Helper T cell (primary cell): ENCODE results near the genes SLC25A52, MEP1B, NOL4, ZNF24 and INO80C.

- PRO-cap, 2 experiments, result no peak in any of the 2 experiments
Observed at GRCh38 chr18:31760703-31761084, at the start of gene SLC25A52. Gene SLC25A52 (minus strand): TSS chr18:31760880.

DNA sequence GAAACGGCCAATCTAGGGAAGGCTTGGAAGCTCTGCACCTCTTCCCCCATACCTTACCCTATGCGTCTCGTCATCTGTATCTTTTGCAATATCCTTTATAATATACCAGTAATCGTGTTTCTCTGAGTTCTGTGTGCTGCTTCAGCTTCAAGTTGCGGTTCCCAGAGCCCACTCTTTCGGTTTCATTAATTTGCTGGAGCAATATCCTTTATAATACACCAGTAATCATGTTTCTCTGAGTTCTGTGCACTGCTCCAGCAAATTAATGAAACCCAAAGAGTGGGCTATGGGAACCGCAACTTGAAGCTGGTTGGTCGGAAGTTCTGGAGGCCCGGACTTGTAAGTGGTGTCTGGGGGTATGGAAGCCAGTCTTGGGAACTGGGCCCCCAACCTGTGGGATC is 4.6 kb upstream of the RNF138 start:
- PRO-cap, 2 experiments, result no peak in any of the 2 experiments

DNA sequence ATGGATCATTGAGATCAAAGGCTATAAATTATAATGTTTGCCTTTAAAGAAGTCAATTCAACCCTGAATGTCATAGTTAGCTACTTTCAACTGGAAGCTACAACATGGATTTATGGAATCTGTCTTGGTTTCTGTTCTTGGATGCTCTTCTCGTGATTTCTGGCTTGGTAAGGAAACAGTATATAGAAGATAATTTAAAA is at the start of gene MEP1B:
TSS of gene MEP1B (plus strand) at position 73 of the 200 bp plus-strand sequence.
- PRO-cap, 2 experiments, result no peak in any of the 2 experiments

- PRO-cap, 2 experiments, result no peak in any of the 2 experiments
Observed at GRCh38 chr18:33819771-33820286, 241.8 kb downstream of the ASXL3 start.

- PRO-cap, 2 experiments, result no peak in any of the 2 experiments
Observed at GRCh38 chr18:34224074-34225166, at the start of gene NOL4. Gene NOL4 (minus strand): TSS chr18:34224913.

DNA sequence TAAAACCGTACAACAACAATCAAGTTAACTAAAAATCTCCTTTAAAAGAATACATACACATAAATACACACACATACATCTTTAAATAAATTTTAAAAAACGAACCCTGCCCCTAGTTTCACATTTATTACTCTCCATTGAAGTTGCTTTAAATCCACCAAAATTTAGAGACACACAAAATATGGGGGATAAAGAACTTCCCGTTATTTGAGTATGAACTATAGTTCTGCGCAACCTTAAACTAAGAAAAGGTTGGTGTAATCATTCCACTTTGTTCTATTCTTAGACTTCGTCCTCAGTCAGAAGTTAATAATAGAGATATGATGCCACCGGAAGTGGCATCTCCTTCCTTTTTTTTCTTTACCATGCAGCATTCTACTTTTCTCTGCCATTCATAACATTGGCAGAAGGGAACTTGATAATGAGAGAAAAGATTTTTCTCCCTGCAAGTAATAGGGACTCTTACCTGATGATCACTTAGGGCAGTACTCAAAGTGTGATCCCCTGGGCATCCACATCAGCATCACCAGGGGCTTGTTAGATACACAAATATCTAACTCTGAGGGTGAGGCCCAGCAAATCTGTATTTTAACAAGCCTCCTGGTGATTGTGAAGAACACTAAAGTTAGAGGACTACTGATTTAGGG is 147.8 kb upstream of the DTNA start:
- PRO-cap, 2 experiments, result no peak in any of the 2 experiments

GRCh38 chr18:34711063-34711364 is 916 bp downstream of the DTNA start:
- PRO-cap, 2 experiments, result no peak in any of the 2 experiments

DNA sequence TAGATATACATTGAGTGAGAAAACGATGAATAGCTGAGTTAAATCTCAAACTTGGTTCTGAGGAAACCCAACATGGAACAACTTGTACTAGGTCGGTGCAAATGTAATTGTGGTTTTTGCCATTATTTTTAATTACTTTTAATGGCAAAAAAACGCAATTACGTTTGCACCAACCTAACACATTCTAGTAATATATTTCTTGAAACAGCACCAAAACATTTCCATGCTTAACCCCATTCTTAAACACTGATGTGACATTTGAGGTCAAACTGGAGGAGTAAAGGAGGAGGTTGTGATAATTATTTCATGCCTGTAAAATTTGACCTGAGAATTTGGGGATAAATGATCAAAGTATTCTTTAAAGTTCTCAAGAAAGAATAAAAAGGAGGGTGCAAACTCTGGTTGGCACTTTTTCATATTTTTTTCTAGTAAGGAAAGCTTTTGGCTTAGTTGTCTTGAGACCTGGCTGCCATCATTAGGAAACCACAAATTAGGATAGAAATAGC is 143.0 kb downstream of the DTNA start:
- PRO-cap, 2 experiments, result no peak in any of the 2 experiments

DNA sequence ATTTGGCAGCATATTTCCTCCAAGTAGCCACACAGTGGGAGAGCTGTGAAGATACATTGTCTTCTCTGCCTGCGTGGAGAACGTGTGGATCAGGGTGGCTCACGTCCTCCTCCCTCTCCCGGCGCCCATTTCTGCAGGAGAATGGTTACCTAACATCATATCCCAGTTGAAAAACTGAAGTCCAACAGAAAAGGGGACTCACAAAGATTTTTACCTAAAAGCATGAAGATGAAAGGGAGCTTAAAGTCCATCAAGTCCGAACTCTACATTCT is 98.0 kb upstream of the MAPRE2 start:
- PRO-cap, 2 experiments, result no peak in any of the 2 experiments

- PRO-cap, 2 experiments, result no peak in any of the 2 experiments
Observed at GRCh38 chr18:35083223-35083813, 42.1 kb downstream of the MAPRE2 start.

- PRO-cap, 2 experiments, result no peak in any of the 2 experiments
Observed at GRCh38 chr18:35110688-35111301, 69.6 kb downstream of the MAPRE2 start.

DNA sequence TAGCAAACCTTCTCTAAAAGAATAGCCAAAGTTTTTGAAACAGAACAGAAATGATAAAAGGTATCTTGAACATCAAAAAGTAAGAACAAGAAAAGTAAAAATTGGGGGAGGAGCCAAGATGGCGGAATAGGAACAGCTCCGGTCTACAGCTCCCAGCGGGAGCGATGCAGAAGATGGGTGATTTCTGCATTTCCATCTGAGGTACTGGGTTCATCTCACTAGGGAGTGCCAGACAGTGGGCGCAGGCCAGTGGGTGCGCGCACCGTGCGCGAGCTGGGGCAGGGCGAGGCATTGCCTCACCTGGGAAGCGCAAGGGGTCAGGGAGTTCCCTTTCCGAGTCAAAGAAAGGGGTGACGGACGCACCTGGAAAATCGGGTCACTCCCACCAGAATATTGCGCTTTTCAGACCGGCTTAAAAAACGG is 35.1 kb upstream of the ZNF397 start:
- PRO-cap, 2 experiments, result no peak in any of the 2 experiments

GRCh38 chr18:35242503-35242935 is 1.7 kb downstream of the ZNF397 start:
- PRO-cap, 2 experiments, result no peak in any of the 2 experiments

GRCh38 chr18:35267692-35268235 is 22.3 kb downstream of the ZSCAN30 start:
- PRO-cap, 2 experiments, result no peak in any of the 2 experiments

GRCh38 chr18:35344262-35344910 is at the start of gene ZNF24:
Gene ZNF24 (minus strand): TSS chr18:35344420.
- PRO-cap, 2 experiments, result peak in 2 of 2 experiments; most common plus-strand start chr18:35344564 (in 1); most common minus-strand start chr18:35344419 (in 2)

DNA sequence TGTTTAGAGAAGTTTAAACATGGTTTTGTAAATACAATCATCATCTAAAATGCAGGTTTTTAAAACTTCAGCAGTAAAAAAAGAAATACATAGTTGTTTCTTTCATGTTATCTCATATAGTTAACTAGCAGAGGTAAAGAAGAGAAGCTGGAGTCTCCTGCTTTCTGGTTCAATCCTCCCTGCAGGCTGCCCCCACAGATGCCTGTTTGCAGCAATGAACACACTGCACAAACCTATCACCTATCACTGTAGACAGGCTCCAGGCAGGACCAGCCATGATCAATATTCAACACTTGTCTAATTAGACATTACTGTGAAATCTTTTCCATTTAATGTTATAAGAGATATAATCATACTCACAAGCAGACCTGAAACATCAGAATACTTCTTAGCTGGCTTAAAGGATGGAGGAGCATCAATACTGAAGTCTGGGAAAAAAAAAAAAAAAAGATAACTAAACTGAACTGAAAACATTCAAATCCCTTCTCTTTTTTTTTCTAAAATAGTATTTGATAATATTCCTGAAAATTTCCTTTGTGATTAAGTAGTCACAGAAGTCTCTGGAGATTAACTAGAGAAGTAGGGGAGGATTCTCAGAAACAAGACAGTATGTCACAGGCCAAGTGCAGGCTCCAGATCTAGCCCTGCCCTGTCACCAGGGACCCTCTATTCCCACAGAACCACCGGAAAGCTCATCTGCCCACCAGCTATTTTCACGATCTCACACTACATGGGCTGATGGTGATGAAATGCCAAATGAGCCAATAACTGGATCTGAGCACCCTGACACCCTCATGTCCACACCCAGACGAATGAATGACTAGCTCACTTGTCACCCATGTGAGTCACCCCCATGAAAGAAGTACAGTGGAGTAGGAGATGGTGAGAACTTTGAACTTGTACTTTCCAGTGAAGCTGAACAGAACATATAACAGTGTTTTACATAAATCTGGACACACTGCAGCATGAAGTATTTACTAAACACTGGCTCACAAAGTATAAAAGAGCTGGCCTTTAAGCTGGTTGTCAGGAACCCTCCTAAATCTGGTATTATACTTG is 19.5 kb downstream of the INO80C start:
- PRO-cap, 2 experiments, result no peak in any of the 2 experiments

DNA sequence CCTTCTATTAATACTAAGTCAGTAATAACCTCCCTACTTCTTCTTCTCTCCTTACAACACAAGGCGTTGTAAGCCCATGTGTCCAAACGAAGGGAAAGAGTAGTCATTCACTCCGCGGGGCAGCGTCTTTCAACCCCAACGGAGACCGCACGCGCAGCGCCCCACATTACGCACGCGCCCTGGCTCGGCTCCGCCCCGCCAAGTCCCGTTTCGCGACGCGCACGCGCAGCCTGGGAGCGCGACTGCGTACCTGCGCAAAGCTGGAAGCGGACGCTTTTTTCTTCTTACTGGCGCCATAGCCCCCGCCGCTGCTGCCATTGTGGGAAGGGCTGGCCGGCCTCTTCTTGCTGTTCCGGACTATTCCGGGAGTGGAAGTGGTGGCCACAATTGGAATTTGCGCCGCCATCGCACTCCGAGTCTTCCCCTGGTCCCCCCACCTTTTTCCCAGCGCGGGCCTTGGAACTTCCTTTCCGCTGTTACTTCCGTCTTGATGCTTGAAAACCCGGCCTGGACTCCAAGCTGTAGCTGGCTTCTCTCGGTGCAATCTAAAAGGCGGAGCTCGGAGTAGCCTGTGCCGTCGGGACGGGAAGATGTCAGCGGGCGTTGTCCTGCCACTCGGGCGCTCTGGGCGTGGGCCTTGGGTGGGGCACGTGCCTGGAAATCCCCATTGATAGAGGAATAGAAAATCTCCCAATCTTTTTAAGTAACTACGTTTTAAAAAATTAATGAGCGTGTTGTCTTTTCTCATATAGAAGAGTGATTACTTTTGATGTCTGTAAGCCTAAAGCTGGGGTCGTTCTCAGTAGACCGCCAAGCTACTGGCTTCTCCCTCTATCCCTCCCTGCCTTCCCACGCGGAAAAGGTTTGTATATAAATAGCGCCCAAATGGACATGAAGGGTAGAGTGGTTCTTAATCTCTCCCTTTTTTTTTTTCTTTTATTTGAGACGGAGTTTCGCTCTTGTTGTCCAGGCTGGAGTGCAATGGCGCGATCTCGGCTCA is at the start of gene INO80C:
TSS of gene INO80C (minus strand) at position 492 of the 1,000 bp plus-strand sequence.
- PRO-cap, 2 experiments, result peak in 2 of 2 experiments; most common plus-strand start position 229 of the sequence (in 1); most common minus-strand start position 131 of the sequence (in 2)

GRCh38 chr18:35516633-35517171 is 18.9 kb upstream of the INO80C start:
- PRO-cap, 2 experiments, result no peak in any of the 2 experiments

DNA sequence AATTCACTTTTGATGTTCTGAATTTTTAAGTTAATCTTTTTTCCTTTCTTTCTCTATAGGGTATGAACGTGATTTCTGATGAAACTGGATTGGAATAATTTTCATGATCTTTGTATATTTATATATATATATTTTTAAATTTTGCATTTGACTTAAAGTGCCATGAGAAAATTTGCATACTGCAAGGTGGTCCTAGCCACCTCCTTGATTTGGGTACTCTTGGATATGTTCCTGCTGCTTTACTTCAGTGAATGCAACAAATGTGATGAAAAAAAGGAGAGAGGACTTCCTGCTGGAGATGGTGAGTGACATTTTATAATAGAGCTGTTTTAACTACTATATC is 72.9 kb downstream of the GALNT1 start:
- PRO-cap, 2 experiments, result no peak in any of the 2 experiments

GRCh38 chr18:35689015-35689330 is 107.4 kb downstream of the GALNT1 start:
- PRO-cap, 2 experiments, result no peak in any of the 2 experiments